ENCODE data around the genes MKKS and BTBD3.

- RRBS: no CpG with 5 or more reads among the region's 6 CpGs
Observed at GRCh38 chr20:9112955-9113625, 44.2 kb downstream of the PLCB4 start.

DNA sequence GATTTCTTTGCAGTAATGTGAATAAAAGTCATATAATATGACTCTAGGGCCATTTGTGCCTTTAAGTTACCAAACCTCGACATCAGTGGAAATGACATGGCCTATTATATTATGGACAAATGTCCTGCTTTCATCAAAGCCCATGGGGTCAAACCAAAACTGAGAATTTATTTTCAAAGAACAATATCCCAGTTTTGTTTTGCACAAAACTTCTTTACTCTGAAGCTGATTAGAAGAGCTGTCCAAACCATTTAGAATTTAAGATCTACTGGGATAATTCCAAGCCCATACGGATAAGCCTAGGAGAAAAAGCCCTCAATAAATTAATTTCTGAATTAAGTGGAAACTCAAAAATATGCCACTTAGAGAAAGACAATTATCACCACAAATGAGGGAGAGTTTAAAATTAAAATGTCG lies 81.0 kb upstream of the ANKEF1 start:
- RRBS: no CpG with 5 or more reads among the region's 3 CpGs

DNA sequence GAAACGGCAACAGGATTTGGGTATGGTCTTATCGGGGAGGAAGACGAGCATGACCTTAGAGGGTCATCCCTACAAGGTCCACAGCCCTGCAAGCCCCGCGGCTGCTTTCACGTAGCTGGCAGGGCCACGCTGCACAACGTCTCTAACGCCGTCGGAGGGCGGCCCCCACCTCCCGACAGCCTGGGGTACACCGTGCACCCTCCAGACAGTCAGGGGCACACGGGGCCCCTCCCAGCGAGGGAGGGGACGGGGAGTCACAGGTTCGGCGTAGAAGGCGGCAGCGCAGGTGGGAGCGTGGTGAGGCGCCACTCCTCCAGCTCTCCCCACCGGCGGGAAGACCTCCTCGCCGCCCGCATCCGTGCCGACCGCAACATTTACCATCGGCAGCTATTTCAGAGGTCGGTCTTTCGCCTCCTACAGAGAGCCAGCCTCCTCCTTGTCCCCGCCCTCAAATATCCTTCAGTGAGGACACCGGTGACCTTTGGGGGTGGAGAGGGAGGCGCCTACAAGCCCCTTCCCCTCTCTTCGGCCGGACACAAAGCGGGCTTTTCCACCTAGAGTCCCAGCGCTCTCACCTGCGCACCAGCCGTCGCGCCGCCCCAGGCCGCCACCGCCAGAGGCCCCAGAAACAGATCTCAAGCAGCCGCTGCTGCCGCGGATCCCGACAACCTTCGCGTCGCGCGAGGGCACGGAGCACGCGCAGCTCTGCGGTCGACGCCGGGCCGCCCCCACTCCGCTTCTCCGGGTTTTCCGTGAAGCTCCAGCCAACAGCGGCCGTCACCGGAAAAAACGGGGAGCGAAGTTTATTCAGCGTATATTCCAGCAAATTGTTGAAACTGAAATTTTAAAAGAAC lies at the start of gene MKKS:
Gene MKKS (minus strand): TSS at position 690 of the 854 bp plus-strand sequence.
- RRBS: 2% methylated on average over 8 of the region's 74 CpGs

DNA sequence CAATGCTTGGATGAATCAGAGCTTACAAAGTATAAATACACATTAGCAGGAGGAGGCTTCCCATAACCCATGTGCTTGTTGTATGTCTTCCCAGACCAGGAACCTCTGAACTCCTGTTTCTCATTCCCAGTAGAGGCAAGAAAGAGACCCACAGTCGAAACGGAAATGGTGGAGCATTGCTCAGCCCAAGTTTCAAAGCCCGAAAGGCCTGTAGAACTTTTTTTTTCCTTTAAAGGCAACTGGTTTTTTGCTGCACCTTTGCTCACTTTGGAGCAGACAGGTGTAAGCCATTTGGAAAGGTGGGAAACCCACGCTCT lies 38.6 kb downstream of the JAG1 start:
- RRBS: no CpG with 5 or more reads among the region's 4 CpGs

GRCh38 chr20:10638822-10640166 lies 34.5 kb downstream of the JAG1 start:
- RRBS: no CpG with 5 or more reads among the region's 33 CpGs

- RRBS: no CpG with 5 or more reads among the region's 12 CpGs
Observed at GRCh38 chr20:10649545-10650439, 24.0 kb downstream of the JAG1 start.

GRCh38 chr20:10653330-10654193 lies 20.2 kb downstream of the JAG1 start:
- RRBS: no CpG with 5 or more reads among the region's 16 CpGs

- RRBS: no CpG with 5 or more reads among the region's 3 CpGs
Observed at GRCh38 chr20:11015792-11016007, 341.9 kb upstream of the JAG1 start.

DNA sequence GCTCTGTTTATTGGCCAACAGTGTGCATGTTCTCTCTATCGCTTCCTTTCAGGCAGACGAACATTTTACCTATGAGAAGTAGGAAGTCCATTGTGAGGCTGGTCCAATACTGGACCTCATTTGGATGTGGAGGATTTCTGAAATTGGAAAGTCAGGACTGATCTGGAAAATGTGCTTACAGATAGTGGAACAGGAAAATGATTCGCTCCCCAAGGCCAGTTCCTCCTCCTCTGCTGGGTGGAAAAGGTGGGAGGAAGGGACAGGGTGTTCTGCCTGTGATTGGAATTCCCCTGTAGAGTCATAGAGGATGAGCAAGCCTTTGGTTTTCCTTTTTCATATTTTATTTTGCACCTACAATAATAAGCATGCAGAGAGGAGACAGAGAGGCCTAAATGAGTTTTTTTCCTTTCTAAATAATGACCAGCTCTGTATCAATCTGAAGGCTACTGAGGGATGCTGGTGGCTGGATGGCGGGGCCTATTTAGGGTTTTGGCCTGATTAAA lies 522.5 kb upstream of the JAG1 start:
- RRBS: no CpG with 5 or more reads among the region's 4 CpGs

GRCh38 chr20:11686722-11687560 lies 230.8 kb upstream of the BTBD3 start:
- RRBS: 86% methylated on average over 8 of the region's 43 CpGs

DNA sequence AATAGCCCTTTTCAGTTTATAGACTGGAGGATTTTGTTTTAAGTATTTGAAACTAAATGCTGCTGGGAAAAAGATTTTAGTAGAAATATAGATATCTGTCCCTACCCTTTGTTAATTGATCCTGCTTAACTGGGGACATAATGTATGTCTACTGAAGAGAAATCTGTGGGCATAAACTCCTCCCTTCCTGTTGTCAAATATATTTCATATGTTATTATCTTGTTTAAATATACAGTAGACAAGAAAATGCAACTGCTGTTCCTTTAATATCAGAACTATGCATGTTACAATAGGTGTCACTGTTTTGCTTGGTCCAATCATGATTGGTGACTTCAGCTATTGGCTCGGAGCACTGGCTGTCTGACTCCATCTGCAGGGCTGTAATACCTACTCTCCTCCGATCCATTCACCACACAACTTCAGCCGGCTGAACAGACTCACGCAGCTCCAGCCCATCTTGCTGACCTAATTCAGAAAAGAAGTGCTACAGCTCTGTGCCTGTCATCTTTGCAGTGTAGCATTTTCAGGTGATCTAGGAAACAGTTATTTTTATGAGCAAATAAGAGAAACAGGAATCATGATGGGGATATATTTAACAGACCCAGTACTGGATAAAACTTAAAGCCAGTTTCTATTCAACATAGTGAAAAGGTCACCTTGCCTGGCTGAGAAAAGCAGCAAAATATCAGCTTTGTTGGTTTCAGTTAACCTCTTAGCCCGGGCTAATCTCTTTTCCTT lies at the start of gene BTBD3:
Gene BTBD3 (plus strand): TSS at position 409 of the 738 bp plus-strand sequence.
- RRBS: no CpG with 5 or more reads among the region's 5 CpGs

DNA sequence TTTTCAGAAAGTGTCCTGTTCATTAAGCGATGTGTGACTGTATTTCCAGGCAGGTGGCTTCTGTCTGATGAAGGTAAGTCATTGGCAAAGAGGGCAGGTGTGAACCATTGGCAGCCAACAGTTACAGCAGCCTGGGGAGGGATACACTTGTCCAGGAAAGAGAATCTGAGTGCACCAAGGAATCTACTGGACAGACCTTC lies 130.5 kb downstream of the BTBD3 start:
- RRBS: no CpG with 5 or more reads among the region's 1 CpG

DNA sequence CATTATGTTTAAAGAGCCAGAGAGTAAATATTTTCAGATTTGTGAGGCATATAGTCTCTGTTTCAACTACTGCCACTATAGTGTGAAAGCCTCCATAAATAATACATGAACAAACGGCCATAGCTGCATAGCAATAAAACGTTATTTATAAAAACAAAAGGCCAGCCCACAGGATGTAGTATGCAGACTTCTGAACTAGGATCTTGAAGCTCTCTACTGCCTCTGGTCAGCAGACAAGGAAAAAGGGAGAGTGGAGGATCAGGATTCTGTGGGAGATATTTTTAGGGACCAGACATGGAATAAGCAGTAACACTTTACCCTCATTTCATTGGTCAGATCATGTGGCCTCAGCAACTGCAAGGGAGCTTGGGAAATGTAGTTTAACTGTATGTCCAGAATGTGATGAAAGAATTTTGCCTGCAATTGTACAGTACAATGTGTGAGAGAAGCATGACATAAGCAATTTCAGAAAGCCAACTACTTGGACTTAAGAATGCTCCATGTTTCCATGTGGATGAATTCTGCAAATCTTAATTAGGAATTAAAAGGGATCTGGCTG lies 414.1 kb upstream of the SPTLC3 start:
- RRBS: no CpG with 5 or more reads among the region's 2 CpGs

DNA sequence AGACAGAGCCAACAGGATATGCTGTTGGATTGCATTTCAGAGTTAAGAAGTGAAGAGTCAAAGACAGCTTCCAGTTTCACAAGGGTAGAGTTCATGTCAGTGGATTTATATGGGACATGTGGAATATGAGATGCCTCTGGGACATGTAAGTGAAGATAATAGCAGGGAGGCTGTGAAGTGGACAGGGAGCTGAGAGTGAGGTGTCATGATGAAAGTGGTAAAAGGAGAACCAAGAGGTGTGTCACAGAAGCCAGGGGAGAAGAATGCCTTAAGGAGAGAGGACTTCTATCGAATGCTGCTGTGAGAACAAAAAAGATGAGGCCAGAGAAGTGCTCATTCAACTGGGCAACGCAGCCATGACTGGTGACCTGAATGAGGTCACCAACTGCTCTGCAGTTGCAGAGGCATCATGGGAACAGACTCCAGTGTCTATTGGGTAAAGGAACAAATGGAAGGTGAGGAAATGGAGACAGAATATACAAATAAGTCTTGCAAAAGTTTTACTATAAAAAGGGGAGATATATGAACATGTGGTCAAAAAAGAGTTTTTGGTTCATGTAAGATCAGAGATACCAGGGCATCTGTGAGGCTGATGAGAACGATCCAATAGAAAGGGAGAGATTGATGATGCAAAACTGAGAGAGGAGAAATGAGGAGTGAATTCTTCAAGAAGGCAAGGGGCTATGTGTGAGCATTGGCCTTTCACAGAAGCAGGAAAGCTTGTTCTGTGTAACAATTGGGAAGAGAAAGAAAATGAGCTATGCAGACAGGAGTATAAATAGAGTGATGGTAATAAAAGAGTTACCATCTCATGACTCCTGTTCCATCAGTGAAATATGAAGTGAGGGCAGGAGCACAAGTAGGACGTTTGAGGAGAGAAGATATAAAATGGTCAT lies 20.0 kb downstream of the ISM1 start:
- RRBS: no CpG with 5 or more reads among the region's 4 CpGs

- RRBS: no CpG with 5 or more reads among the region's 7 CpGs
Observed at GRCh38 chr20:13267119-13267679, 46.1 kb downstream of the ISM1 start.

GRCh38 chr20:13491763-13492574 lies 146.8 kb downstream of the TASP1 start:
- RRBS: no CpG with 5 or more reads among the region's 3 CpGs

DNA sequence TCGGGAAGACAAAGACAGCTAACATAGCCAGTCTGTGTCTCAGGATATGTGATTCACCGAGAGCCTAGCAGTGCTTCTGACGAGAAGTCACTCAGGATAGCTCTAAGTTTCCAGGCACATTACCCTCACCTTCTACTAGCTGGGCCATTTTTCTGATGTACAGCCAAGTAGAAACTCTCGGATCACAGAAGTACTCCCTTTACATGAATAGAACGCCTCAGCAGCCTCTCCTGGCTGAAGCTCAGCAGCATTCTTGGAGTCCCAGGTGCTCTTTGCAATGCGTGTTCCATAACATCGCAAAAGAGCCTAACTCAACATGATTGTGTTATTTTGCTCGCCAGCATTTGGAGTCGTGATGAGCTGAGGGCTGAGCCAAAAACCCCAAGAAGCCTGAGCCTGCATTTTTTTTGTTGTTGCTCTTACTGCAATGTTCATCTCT lies 22.5 kb upstream of the TASP1 start:
- RRBS: no CpG with 5 or more reads among the region's 9 CpGs

- RRBS: no CpG with 5 or more reads among the region's 1 CpG
Observed at GRCh38 chr20:13766640-13766983, 18.1 kb downstream of the ESF1 start.

GRCh38 chr20:14219985-14220841 lies 117.2 kb downstream of the FLRT3 start:
- RRBS: no CpG with 5 or more reads among the region's 5 CpGs

- RRBS: no CpG with 5 or more reads among the region's 30 CpGs
Observed at GRCh38 chr20:14226162-14226688, 111.2 kb downstream of the FLRT3 start.

All from HTR-8/SVneo (cell line).